Thyroid gland (tissue), 7 donors: ENCODE measurements around the gene TBCEL.

DNA sequence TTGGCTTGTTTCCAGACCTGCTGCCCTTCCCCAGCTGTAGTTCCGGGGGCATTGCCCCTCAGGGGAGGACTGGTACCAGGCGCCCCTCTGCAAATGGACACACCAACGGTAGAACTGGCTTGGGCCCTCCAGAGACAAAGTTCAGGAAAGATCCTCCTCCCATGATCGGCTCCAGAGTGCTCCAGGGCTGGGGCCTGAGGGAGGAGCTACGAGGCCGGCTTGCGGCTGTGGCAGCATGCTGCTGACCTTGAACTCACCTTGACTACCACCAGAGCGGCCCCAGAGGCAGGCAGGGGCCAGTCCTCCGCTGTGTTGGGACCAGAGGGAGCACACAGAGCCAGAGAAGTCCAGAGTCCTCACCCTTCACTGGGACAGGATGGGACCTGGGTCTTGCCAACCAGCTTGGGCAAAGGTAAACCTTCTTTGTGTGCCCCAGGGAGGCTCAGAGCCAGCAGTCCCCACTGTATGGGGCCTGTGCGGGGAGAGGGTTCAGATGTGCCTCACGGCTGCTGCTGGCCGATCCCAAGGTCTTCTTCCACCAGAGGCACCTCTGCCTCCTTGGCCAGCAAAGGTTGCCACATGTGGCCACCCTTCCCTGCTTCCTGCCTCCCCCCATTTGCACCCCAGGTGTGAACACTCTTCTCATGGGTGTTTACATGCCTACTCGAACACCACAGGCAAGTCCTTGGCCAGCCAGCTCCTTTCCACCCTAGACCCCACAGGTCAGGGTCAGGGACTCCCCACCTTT, 17.6 kb upstream of the OAF start:
- PRO-cap, 2 experiments: peak in 1 of 2 experiments; most common plus-strand start position 261 of the sequence (in 1); most common minus-strand start position 178 of the sequence (in 1)
- RAMPAGE, long total RNA, 5 experiments: no peak in any of the 5 experiments

DNA sequence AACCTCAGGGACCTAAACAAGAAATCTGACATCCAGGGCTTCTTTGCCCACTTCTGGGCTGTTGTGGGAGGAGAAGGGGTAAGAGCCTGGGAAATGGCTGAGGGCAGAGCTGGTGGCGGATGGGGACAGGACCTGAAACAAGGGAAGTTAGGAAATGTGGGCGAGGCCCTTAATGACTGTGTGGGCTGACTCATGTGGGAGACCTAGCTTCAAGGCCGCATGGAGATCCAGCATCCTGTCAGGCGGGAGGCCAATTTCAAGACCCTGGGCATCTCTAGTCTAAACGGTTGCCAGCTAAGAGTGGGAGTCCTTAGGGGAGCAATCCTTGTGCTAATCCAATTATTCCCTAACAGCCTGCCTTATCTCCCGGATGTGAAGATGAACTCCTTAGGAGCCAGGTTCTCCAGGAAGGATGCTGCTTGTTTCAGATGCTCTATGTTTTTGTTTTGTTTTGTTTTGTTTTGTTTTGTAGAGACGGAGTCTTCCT, 2.0 kb upstream of the OAF start:
- PRO-cap, 2 experiments: no peak in any of the 2 experiments
- RAMPAGE, long total RNA, 5 experiments: no peak in any of the 5 experiments

GRCh38 chr11:120211949-120212597, 1.2 kb downstream of the OAF start:
- PRO-cap, 2 experiments: no peak in any of the 2 experiments
- RAMPAGE, long total RNA, 5 experiments: no peak in any of the 5 experiments

- PRO-cap, 2 experiments: peak in 1 of 2 experiments; most common plus-strand start chr11:120215814 (in 1); most common minus-strand start chr11:120215765 (in 1)
- RAMPAGE, long total RNA, 5 experiments: start-site peak on the plus strand in 1 of 5 experiments, at chr11:120215884-120216051 at its widest, 6 reads per replicate
Measured at GRCh38 chr11:120215521-120216534, 5.0 kb downstream of the OAF start.

GRCh38 chr11:120301834-120302663, 23.1 kb upstream of the TLCD5 start:
- PRO-cap, 2 experiments: peak in 1 of 2 experiments; most common plus-strand start chr11:120302319 (in 1); most common minus-strand start chr11:120302127 (in 1)
- RAMPAGE, long total RNA, 5 experiments: no peak in any of the 5 experiments

GRCh38 chr11:120316742-120317825, 8.0 kb upstream of the TLCD5 start:
- PRO-cap, 2 experiments: peak in 2 of 2 experiments; most common plus-strand start chr11:120317093 (in 1); most common minus-strand start chr11:120316885 (in 1)
- RAMPAGE, long total RNA, 5 experiments: start-site peak on the plus strand in 1 of 5 experiments, at chr11:120317103-120317108 at its widest, 15 reads per replicate

GRCh38 chr11:120372233-120372462, 35.9 kb downstream of the ARHGEF12 start:
- PRO-cap, 2 experiments: no peak in any of the 2 experiments
- RAMPAGE, long total RNA, 5 experiments: no peak in any of the 5 experiments

DNA sequence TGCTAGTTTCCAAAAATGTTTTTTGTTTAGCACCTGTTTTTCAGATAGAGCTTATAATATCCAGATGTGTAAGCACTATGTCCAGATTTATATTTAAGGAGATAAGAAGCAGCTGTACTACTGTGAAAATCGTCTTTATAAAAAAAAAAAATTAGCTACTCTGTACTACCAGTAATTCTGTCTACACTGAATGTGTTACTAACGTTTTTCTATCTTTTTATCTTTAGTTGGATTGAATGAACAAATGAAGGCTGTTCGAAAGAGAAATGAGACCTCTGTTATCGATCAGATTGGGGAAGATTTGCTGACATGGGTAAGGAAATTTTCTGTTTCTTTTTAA, 51.1 kb upstream of the GRIK4 start:
- PRO-cap, 2 experiments: no peak in any of the 2 experiments
- RAMPAGE, long total RNA, 5 experiments: no peak in any of the 5 experiments

DNA sequence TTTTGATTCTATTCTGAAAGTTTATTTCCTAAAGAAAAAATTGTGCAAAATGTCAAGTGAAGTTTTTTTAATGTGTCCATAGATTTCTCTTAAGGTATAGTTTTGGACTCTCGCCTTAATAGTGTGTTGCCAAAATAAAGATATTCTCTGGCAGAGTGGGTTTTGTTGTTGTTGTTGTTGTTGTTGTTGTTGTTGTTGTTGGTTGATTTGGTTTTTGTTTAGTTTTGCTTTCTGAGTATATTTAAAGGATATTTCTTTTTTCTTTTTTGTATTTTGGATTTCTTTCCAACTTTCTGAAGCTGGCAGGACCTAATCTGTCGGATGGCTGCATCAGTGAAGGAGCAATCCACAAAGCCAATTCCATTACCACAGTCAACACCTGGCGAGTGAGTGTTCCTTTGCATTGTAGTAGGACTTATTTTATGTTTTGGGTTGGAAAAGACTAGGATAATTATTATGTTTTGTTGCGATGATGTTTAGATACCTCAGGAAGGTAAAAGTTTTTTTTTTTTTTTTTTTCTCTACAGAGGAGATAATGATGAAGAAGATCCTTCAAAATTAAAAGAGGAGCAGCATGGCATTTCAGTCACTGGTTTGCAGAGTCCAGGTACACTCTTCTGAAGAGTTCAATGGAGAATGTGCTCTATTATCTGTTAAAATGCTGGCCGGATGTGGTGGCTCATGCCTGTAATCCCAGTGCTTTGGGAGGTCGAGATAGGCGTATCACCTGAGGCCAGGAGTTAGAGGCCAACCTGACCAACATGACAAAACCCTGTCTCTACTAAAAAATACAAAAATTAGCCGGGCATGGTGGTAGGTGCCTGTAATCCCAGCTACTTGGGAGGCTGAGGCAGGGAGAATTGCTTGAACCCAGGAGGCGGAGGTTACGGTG, 34.4 kb upstream of the GRIK4 start:
- PRO-cap, 2 experiments: no peak in any of the 2 experiments
- RAMPAGE, long total RNA, 5 experiments: no peak in any of the 5 experiments

GRCh38 chr11:120562847-120563444, 51.4 kb downstream of the GRIK4 start:
- PRO-cap, 2 experiments: no peak in any of the 2 experiments
- RAMPAGE, long total RNA, 5 experiments: no peak in any of the 5 experiments

GRCh38 chr11:120563937-120564505, 52.5 kb downstream of the GRIK4 start:
- PRO-cap, 2 experiments: peak in 2 of 2 experiments; most common plus-strand start chr11:120564320 (in 2); most common minus-strand start chr11:120564169 (in 1)
- RAMPAGE, long total RNA, 5 experiments: start-site peak on the plus strand in 1 of 5 experiments, at chr11:120564237-120564442 at its widest, 5 reads per replicate

DNA sequence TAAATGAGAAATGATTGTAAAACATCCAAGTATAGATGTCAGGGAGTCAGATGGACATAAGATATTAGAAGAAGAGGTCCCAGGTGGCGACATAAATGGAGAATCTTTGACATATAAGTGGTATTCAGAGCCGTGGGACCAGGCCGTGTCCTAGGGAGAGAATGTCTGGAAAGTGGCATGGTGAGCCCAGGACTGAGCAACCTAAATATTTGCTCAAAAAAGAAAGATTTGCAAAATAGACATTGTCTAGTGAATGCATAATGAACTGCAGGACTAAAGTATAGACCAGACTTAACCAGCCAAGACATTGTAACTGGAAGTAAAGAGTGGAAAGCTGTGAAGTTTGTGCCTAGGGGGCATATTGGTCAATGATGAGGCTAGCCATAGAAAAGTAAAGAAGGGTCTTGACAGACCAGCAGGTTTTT, 171.9 kb downstream of the GRIK4 start:
- PRO-cap, 2 experiments: no peak in any of the 2 experiments
- RAMPAGE, long total RNA, 5 experiments: no peak in any of the 5 experiments

DNA sequence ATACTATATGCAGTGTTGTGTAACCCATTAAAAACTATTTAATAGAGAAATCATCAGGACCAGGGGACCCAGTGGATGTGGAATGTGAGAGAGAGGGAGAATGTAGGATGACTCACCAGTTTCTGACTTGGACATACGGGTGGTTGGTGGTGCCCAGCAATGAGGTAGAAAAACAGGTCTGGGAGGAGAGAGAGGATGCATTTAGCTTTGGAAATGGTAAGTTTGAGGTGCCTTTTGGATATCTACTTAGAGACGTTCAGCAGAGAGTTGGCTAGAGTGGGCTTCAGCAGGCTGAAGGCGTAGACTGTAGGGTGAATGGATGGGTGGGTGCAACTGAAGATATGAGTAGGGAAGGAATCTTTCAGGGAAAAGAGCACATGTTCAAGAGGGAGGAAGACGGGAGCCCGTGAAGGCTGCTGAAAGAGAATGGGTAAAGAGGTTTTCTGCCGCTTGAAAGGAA, 111.8 kb upstream of the TBCEL start:
- PRO-cap, 2 experiments: no peak in any of the 2 experiments
- RAMPAGE, long total RNA, 5 experiments: no peak in any of the 5 experiments

- PRO-cap, 2 experiments: peak in 2 of 2 experiments; most common plus-strand start chr11:121024102 (in 1)
- RAMPAGE, long total RNA, 5 experiments: start-site peak on the plus strand in 1 of 5 experiments, at chr11:121024079-121024183 at its widest, 48 reads per replicate
Measured at GRCh38 chr11:121023788-121024369, at the start of gene TBCEL. Gene TBCEL (plus strand): TSS chr11:121024102.

- PRO-cap, 2 experiments: no peak in any of the 2 experiments
- RAMPAGE, long total RNA, 5 experiments: no peak in any of the 5 experiments
Measured at GRCh38 chr11:121091617-121092250, 9.3 kb upstream of the TECTA start.

DNA sequence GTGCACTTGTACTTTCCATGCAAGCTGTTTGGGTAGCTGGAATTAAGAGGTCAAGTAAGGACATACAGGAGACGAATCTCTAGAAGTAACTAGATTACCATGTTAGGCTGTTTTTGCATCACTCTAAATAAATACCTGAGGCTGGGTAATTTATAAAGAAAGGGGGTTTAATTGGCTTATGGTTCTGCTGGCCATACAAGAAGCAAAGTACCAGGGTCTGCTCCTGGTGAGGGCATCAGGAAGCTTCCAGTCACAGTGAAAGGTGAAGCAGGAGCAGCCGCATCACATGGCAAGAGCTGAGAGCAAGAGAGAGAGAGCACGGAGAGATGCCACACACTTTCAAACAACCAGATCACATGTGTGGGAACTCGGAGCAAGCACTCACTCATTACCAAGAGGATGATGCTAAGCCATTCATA, 61.9 kb upstream of the SC5D start:
- PRO-cap, 2 experiments: no peak in any of the 2 experiments
- RAMPAGE, long total RNA, 5 experiments: no peak in any of the 5 experiments

DNA sequence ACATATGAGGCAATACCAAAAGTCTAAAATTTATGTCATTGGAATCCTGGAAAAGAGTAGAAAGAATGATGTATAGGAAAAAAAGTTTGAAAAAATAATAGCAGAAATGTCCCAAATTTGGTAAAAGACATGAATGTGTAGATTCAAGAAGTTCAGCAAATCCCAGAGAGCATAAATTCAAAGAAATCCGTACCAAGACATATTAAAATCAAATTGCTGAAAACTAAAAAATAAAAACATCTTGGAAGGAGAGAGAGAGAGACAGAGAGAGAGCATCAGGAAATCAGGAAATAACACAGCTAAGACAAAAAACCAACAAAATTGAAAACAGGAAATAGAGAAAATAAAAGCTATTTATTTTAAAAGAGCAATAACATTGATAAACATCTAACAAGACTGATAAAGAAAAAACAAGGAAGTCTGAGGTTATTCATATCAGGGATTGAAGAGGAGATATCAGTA, 74.4 kb upstream of the SORL1 start:
- PRO-cap, 2 experiments: peak in 1 of 2 experiments; most common plus-strand start position 248 of the sequence (in 1)
- RAMPAGE, long total RNA, 5 experiments: no peak in any of the 5 experiments

GRCh38 chr11:121391987-121392368, 60.1 kb upstream of the SORL1 start:
- PRO-cap, 2 experiments: no peak in any of the 2 experiments
- RAMPAGE, long total RNA, 5 experiments: no peak in any of the 5 experiments

GRCh38 chr11:121416929-121417713, 35.0 kb upstream of the SORL1 start:
- PRO-cap, 2 experiments: no peak in any of the 2 experiments
- RAMPAGE, long total RNA, 5 experiments: no peak in any of the 5 experiments

DNA sequence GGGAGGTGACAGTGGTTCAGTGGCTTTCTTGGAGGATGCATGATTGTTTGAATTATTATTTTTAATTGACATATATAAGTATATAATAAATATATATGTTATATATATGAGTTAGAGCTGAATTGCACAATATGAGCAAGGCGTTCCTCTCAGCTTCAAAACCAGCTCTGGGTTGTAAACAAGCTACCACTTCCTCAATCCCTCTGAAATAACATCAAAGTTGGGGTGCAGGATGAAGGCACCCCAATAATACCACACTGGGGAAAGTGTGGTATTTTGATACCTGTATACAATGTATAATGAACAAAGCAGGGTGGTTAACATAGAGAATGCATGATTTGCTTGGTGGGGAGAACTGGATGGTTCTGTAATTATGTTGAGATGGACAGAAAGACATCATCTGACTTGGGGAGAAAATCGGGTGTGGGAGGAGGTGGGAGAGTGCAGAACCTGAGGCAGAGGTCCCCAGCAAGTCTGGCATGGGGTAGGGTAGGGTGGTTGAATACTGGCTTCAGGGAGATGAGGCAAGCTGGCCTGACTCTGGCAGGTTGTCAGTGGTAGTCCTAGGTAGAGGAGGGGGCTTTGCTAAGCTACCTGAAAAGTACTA, 1.6 kb upstream of the SORL1 start:
- PRO-cap, 2 experiments: no peak in any of the 2 experiments
- RAMPAGE, long total RNA, 5 experiments: no peak in any of the 5 experiments